Metastatic Liver Carcinoma in the Lung (tissue), 2 donors: ENCODE measurements around a stretch of chr20.

DNA sequence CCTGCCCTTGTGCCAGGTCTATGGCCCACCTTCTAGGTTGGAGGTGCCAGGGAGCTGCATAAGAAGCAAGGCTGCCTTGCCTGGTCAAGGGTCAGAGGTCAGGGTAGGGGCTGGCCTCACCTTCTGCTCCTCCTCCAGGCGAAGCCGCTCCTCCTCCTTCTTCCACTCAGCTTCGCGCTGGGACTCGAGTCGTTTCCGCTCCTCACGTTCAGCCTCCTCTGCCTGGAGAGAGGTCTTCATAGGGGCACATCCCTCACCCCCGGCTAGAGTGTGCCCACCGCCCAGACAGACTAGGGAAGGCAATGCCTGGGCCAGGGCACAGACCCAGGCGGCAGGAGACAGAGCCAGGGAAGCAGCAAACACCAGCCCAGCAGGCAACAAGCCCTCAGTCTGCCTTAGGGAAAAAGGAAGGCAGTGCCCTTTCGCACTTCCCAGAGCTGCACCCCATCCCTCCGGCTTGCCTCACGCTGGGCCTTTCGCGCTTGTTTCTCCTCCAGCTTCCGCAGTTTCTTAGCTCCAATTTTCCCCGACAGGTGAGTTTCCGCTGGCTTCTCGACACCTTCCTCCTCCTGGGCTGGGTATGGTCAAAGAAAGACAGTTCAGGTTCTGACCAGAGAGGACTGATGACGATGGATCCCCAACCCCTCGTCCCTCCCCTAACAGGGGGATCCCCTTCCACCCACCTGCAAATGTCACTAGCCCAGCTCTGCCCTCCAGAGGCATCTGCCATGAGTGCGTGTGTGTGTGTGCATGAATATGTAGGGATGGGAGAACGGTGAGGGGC lies 4.4 kb downstream of the DDRGK1 start:
- PRO-cap, 2 experiments = no peak in any of the 2 experiments

DNA sequence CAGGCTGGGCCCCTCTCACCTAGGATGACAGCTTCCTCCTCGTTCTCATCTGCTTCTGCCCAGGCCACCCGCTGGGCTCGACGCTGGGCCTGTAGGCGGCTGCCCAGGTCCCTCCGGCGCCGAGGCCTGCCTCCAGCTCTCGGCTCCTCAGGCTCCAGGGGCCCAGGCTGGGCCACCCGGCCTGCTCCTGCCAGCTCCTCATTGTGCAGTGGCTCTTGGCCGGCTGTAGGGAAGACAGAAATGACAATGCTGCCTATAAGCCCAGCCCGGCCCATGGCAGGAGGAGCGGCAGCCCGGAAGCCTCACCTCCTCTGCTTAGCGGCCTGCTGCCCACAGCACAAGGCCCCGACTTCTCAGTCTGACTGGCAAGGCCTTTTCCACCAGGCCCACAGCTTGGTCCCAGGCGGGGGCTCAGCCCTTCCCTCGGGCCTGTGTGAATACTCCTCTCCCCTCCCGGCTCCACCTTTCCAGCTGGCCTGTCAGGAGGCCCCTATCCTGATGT lies 1.2 kb downstream of the DDRGK1 start:
- PRO-cap, 2 experiments = no peak in any of the 2 experiments

- PRO-cap, 2 experiments = peak in 1 of 2 experiments; most common minus-strand start chr20:3210070 (in 1)
Observed at GRCh38 chr20:3209879-3210369, 626 bp downstream of the ITPA start.

DNA sequence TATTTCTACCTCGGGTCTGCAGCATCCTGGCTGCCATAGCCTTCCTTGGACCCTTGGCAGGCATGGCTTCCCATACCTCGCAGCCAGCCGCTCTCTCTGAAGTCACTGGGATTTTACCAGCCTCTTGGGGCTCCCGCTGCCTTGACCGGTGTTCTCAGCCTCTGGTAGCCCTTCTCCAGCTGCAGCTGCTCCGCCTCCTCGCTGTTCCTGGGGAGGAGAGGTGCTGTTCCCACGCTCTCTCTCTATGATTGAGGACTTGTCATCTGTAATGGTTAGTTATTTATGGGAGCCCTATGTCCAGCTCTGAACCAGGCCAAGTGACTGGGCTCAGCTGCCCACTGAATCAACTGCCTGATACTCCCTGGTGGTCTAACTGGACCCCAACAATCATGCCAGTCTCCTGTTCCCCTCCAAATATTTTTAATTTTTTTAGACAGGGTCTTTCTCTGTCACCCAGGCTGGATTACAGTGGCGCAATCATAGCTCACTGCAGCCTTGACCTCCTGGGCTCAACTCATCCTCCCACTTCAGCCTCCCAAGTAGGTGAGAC lies 4.7 kb upstream of the SLC4A11 start:
- PRO-cap, 2 experiments = no peak in any of the 2 experiments

- PRO-cap, 2 experiments = no peak in any of the 2 experiments
Observed at GRCh38 chr20:3707028-3707407, 5.4 kb downstream of the SIGLEC1 start.

GRCh38 chr20:3744818-3745658 lies 12.6 kb downstream of the HSPA12B start:
- PRO-cap, 2 experiments = no peak in any of the 2 experiments

GRCh38 chr20:3751682-3752660 lies 15.6 kb downstream of the ADISSP start:
- PRO-cap, 2 experiments = peak in 1 of 2 experiments; most common plus-strand start chr20:3752412 (in 1); most common minus-strand start chr20:3752158 (in 1)

GRCh38 chr20:3758533-3759031 lies 9.0 kb downstream of the ADISSP start:
- PRO-cap, 2 experiments = no peak in any of the 2 experiments

DNA sequence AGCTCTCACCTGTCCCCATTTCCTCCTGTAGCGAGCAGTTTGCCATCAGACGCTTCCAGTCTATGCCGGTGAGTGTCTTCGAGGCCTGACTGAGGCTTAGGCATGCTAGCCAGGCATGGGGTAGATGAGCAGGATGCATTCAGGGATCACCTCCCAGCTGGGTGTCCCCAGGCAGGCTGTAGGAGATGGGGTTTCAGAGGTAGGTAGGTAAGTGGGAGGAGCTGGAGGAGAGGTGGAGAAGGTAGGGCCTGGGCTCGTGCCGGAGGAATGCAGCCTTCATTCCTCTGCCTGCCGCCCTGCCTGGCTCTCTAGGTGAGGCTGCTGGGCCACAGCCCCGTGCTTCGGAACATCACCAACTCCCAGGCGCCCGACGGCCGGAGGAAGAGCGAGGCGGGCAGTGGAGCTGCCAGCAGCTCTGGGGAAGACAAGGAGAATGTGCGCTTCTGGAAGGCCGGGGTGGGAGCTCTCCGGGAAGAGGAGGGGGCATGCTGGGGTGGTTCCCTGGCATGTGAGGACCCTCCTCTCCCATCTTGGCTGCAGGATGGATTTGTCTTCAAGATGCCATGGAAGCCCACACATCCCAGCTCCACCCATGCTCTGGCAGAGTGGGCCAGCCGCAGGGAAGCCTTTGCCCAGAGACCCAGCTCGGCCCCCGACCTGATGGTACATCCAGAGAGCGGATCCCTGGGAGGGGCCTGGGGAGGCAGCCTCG lies 4.5 kb downstream of the CDC25B start:
- PRO-cap, 2 experiments = no peak in any of the 2 experiments

DNA sequence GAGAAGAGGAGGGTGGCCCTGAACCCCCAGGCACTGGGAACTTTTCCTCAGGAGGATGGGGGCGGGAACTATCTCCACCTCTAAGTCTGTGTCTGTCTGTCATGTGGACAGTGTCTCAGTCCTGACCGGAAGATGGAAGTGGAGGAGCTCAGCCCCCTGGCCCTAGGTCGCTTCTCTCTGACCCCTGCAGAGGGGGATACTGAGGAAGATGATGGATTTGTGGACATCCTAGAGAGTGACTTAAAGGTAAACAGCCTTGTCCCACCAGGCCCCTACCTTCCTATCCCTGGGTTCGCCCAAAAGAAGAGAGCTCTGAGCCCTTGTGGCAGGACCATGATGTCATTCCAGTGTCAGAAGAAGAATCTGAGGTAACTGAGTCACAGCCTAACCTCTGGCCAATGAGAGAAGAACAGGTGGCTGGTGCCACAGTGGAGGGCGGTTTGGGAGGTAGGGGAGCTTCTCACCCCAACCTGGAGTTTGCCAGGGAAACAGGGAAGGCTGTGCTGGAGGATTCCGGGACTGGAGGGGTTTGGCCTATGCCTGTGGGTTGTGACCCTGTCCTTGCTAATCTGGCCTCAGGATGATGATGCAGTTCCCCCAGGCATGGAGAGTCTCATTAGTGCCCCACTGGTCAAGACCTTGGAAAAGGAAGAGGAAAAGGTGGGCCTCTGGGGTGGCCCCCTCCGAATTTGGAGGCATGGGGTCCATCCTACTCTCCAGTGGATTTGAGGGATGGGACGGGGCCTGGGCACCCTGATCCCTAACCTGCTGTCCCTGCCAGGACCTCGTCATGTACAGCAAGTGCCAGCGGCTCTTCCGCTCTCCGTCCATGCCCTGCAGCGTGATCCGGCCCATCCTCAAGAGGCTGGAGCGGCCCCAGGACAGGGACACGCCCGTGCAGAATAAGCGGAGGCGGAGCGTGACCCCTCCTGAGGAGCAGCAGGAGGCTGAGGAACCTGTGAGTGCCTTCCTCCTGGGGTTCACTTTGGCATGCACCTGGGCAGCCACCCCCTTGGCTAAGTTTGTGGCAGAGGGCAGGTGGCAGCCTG lies 5.4 kb downstream of the CDC25B start:
- PRO-cap, 2 experiments = no peak in any of the 2 experiments

DNA sequence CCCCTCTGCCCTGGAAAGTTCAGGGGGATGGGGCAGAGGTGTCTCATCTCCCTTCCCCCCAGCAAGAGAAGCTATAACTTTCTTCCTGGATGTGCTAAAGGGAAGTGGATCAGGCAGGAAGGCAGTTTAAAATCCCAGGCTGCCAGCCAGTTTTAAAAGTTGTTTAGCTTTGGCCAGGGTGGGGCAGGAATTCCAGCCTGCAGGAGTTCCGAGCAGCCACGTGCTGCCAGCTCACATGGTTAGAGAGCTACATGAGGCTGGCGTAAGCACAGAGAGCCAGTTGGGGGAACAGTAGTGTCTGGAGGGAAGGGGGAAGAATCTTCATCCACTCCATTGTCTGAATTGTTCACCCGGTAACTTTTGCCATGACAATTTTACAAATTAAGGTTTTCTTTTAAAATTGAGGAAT lies 12.0 kb downstream of the CDC25B start:
- PRO-cap, 2 experiments = peak in 2 of 2 experiments; most common plus-strand start position 275 of the sequence (in 1); most common minus-strand start position 128 of the sequence (in 2)

- PRO-cap, 2 experiments = no peak in any of the 2 experiments
Observed at GRCh38 chr20:3818203-3819243, 1.8 kb upstream of the AP5S1 start.

DNA sequence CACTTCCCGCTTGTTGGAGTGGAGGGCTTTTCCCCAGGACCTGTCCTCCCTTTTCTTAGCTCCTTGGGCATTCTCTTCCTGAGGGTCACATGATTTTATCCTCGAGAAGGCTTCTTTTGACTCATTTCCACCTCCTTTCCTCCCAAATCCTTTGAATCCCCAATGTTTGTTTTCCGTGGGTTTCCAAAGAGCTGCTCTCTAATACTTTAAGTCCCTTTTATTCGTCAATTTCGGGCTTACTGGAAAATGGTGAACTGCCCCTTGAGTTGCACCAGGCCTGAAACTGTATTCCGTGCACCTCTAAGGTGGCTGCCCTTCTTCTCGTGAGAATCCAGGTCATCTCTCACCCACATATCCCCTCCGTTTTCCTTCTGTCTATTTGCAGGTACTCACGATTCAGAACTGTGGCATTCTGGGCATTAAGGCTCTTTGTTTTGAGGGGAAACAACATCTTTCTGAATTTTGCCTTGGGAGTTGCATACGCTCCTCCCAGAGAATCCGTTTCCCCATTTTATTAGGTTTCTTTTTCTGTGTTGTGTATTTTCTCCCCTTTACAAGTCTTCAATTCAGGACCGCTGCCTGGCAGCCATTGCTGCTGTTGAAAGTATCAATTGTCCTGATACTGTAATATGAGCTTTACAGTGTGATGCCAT lies 877 bp downstream of the PANK2 start:
- PRO-cap, 2 experiments = no peak in any of the 2 experiments

DNA sequence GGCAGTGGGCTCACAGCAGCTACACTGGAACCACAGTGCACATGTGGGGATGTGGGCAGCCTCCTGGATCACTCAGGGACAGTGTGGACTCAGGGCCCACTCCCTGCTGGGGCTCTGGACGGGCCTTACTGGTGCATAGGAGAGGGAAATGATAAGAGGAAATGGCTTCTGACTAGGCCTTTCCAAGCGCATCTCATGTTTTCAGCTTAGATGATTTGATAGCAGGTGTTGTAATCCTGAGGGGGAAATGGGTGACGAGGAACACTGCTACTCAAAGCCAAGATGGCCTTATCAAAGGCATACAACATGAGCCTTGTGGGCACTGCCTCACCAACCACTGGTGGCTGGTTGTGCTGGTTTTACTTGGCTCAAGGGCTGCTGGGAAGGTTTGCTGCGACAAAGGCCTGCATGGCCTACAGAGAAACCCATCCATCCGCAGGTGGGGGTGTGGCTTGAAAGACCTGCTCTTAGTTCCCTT lies 44.1 kb downstream of the PANK2 start:
- PRO-cap, 2 experiments = no peak in any of the 2 experiments

GRCh38 chr20:4082405-4083334 lies 66.0 kb upstream of the SMOX start:
- PRO-cap, 2 experiments = no peak in any of the 2 experiments

DNA sequence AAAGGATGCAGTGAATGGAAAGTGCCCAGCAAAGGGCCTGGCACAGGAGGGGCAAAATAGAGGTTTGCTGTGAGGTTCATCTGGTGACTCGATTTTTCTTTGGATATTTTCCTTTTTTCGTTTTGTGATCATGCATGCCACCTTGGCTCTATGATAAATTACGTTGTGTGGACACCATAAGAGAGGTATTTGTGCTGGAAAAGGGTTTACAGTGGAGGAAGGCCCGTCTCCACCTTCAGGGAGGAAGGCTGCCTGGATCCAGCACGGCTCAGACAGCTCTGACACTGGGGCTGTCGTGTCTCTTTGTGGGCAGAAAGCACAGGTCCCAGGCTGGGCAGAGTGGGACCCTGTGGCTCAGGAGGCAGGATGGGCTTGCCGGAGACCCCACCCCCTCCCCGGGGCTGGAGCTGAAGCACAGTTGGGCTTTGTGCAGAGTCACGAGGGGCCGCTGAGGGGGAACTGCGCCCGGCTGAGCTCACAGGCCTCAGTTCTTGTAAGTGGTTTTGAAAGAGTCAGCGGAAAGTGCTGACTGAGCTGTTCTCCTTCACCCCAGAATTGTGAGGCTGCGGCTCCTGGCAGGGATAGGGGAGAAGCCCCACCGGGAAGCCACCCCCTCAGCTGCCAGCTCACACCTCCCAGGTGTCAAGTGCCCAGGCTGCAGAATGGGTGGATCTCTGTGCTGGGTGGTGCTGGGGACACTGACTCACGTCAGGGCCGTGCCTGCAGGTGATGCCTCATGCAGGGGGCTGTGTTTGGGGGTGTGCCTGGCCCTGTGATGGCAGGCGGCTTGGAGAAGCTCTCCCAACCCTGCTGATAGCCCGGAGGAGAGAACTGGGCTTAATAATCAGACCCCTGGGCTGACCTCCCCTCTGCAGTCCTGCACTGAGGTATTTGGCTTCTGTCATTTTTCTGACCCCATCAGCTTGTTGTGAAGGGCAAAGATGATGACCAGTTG lies 12.2 kb downstream of the SMOX start:
- PRO-cap, 2 experiments = no peak in any of the 2 experiments

DNA sequence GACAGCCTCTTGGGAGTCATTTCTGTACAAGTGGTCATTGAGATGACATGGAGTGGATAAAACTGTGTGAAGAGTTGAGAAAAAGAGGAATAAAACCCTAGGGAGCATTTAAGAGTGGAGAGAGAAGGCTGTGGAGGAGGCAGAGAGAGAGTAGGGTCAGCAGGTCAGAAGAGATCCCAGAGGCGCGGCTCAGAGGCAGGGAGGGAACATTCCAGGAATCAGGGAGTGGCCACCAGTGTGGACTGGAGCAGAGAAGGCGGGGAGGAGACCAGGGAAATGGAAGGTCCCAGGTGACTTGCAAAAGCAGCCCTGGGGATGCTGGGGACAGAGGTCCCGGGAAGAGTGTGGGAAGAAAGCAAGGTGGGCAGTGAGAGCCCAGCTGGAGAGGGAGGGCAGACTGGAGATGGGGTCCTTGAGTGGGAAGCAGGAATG lies 31.6 kb downstream of the ADRA1D start:
- PRO-cap, 2 experiments = no peak in any of the 2 experiments

DNA sequence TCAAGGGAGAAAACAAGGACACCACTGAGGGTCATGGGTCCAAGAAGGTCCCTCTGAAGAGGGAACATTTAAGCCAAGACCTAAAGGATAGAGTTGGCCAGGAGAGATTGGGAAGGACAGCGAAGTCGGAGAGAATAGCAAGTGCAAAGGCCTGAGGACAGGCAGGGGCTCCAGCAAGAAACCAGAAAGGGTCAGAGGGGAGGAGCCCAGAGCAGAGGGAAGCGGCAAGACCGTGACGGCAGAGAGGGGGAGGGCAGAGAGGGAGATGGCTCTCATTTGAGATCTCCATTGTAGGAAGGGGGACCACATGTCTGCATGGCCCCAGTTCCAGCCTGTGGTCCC lies 2.8 kb downstream of the ADRA1D start:
- PRO-cap, 2 experiments = no peak in any of the 2 experiments

DNA sequence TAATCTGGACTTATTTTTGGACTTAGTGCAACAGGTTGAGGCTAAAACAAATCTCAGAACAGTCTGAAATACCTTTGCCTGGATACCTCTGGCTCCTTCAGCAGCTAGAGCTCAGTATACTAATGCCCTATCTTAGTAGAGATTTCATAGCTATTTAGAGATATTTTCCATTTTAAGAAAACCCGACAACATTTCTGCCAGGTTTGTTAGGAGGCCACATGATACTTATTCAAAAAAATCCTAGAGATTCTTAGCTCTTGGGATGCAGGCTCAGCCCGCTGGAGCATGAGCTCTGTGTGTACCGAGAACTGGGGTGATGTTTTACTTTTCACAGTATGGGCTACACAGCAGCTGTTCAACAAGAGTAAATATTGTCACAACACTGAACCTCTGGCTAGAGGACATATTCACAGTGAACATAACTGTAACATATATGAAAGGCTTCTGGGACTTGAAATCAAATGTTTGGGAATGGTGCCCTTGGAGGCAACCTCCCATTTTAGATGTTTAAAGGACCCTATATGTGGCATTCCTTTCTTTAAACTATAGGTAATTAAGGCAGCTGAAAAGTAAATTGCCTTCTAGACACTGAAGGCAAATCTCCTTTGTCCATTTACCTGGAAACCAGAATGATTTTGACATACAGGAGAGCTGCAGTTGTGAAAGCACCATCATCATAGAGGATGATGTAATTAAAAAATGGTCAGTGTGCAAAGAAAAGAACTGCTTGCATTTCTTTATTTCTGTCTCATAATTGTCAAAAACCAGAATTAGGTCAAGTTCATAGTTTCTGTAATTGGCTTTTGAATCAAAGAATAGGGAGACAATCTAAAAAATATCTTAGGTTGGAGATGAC lies 14.2 kb downstream of the PRNP start:
- PRO-cap, 2 experiments = no peak in any of the 2 experiments

GRCh38 chr20:4778665-4779078 lies 44.7 kb downstream of the RASSF2 start:
- PRO-cap, 2 experiments = no peak in any of the 2 experiments